Jejunum (tissue), 1 donor: ENCODE measurements around a stretch of chr1.

DNA sequence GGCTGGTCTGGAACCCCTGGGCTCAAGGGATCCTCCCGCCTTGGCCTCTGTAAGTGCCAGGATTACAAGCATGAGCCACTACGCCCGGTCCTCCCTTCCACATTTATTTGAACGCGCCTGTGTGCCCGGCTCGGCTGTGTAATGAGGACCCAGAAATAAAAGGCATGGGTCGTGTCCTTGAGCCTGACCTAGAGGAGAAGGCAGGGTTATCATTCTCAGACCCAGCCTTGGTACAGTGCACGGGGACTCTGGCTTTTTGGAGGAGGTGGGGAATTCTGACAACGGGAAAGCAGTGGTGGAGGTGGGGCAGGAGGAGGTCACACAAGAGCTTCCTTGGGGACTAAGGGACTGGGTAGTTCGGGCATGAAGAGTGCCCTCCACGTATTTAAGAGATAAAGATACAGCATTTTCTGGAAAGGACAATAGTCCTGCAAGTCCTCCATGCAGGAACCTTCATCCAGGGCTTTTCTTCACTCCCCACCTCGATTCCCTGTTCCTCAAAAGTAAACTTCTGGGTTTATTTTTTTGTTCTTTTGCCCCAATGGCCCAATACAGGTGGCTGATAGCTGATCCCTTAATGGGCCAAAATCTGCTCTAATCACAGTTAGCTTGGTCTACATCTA lies 989 bp downstream of the CENPF start:
- PRO-cap, result no peak

DNA sequence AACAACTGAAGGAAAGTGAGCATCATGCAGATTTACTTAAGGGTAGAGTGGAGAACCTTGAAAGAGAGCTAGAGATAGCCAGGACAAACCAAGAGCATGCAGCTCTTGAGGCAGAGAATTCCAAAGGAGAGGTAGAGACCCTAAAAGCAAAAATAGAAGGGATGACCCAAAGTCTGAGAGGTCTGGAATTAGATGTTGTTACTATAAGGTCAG lies 43.4 kb downstream of the CENPF start:
- PRO-cap, result no peak

GRCh38 chr1:215083345-215083792 lies 832 bp downstream of the KCNK2 start:
- PRO-cap, result no peak

DNA sequence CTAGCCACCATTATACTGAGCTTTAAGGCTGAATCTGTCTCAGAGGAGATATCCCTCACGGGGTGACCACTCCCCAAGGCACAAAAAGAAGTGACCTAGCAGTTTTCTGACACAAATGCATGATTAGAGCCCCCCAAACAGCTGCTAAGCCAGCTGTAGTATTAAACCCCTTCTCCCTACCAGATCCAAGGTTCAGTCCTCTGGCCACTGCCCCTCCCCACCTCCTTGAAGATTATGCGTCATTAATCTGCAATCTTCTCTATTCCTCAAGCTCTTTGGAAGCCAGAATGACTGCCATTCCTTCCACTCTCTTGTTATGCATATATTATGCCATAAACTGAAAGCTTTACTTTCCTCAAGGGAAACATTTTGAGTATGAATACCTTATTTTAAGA lies 74.7 kb downstream of the KCNK2 start:
- PRO-cap, result no peak

DNA sequence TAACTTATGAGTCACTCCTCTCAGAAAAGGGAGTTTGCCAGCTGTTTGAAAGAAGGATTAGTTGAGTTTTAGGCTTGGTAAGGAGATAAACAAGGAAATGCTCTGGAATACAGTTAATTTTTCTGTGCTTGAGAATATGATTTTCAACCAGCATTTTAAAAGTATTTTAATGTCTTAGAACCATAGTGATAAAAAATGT lies 1.4 kb downstream of the KCTD3 start:
- PRO-cap, result no peak

DNA sequence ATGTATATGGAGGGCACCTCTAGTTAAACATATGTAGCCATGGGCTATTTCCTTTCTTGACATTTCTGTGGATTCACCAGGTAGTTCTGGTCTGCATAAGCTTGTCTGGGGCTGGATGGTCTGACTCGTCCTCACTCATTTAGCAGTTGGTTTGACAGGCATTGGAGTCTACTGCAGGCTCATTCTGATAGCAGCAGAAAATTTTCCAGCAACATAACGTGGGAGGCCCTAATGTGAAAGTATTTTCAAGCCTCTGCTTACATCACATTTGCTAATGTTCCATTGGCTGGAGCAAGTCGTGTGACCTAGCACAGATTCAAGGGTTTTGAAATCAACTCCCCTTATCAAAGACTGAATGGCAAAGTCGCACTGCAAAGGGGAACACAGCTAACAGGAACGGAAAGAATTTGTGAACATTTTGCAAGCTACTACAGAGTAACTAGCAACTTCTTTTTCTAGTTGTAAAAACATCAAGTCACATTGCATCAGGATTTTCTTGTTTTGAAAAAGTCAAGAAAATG lies 2.3 kb upstream of the USH2A start:
- PRO-cap, result no peak

GRCh38 chr1:218348430-218349221 lies 3.5 kb downstream of the TGFB2 start:
- PRO-cap, result no peak

DNA sequence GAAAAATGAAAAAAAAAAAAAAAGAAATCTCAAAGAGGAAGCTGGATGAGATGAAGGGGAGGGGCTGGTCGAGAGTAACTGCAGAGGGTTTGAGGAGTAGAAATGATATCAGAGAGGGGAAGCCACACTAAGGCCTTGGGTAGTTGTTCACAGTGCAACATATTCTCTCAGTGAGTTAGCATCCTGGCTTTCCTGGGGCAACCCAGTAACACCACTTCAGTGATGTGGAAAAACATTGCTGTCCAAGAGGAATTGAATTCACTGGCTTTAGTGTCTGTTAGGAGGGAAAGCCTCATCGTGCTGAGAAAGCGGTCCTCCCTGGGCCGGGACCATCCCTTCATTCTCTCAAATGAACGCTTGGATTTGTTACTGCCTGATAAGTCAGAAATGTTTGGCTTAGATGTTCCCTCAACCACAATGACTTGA lies 12.1 kb downstream of the TGFB2 start:
- PRO-cap, result no peak

DNA sequence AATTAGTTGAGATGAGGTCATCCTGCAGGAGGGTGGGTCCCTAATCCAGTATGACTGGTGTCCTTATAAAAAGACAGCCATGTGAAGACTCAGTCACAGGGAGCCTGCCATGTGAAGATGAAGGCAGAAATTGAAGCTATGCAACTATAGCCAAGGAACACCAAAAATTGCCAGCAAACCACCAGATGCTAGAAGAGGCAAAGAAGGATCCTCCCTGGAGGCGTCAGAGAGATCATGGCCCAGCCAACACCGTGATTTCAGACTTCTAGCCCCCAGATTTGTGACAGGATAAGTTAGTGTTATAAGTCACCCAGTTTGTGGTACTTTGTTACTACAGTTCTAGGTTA lies 76.6 kb downstream of the TGFB2 start:
- PRO-cap, result no peak

- PRO-cap, result no peak
Observed at GRCh38 chr1:219091950-219092419, 81.7 kb upstream of the LYPLAL1 start.

DNA sequence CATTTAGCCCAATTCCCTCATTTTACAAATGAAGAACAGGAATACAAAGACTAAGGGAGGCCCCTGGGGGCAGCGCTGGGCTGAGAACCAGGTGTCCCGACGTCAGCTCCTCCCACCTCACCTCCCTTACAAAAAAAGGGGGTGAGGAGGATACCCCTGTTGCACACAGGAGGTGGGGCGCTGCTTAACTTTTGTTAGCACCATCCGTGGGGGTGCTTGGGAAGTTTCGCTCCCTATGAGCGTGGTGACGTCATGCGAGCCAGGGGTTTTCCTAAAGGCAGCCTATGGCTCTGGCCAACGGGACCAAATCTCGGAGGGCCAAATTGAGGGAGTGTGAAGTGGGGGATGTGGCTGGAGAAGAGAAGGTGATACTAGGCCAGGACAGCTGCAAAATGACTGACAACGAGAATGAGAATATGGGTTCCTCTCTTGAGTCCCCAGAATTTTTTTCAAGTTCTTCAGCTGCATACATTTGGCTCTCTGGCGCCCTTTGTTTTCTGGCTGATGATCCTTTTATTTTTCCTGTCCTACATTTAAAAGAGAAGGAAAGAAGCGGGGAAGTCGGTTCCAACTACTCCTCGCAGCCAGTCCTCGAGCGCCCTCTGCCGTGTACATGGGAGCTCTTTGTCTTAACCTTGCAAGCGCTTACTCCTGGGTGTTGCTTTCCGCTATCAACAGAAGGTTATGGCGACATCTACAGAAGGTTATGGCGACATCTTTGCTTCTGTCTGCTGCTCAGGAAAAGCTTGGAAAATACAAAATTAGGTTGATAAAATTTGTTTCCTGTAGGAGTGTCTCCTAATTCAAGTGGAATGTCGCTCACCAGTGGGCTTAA lies 47.9 kb upstream of the ZC3H11B start:
- PRO-cap, result no peak

DNA sequence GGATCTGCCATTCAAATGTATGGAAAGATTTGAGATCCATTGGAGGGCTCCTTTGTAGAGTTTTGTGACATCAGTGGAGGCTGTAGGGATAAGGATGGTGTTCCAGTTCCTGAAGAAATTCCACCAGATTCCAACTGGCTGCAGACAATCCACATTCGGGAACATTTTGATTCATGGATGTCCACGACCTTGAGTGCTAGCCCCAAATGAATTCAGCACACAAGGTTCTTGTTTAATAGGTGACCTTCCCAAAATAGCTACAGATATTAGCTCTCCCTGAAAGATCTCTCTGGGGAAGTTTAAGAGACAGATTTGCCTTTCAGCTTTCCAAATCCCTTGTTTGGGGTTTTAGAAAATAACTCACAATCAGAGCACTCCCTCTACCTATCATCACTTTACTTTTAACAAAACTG lies 128.4 kb upstream of the ZC3H11B start:
- PRO-cap, result no peak

GRCh38 chr1:219839494-219839957 lies 88.8 kb downstream of the SLC30A10 start:
- PRO-cap, result no peak

- PRO-cap, result no peak
Observed at GRCh38 chr1:220022237-220022551, 24.1 kb downstream of the EPRS1 start.

DNA sequence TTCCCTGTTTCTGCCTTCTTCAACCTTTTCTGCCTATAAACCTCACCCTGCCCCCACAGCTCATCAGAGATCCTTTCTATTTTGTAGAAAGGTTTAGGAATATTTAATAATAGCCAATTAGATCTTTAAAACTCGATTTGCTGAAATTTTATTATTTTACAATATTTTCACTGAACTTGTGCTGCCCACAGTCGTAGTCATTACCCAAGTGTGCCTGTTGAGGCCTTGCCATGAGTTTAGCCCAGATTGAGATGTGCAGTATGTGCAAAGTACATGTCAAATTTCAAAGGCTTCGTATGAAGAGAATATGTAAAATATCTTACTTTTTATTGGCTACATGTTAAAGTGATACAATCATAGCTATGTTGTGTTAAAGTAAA lies 422 bp upstream of the IARS2 start:
- PRO-cap, result no peak

GRCh38 chr1:220244911-220245575 lies 27.2 kb downstream of the RAB3GAP2 start:
- PRO-cap, result no peak

DNA sequence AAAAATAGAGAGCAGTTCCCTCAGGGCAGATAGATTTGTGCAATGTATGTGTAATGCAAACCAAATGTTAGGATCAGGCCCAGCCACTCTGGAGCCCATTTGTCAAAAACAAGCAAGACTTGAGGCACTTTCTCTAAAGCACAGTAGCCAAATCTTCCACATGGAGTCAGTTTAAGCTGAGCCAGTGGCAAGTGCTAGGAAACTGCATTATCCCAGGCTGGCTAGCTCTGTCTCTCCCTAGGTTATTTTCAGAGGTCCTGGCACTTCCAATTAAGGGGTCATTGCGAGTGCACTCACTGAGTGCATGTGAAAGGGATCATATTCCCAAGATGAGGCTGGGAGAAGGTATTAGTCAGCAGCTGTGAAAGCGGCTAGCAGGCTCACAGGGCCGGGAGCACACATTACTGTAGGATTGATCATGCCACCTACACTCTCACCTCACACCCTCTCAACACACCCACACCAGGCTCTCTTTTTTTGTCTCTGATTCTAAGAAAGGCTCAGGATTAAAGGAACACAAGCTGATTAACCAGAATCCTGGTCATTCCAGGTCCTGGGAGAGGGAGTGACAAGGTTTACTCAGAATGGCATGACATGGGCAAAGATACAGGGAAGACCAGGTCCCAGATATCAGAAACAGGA lies 98.1 kb upstream of the RAB3GAP2 start:
- PRO-cap, result no peak

- PRO-cap, result no peak
Observed at GRCh38 chr1:220653031-220653555, 37.1 kb upstream of the C1orf115 start.

- PRO-cap, result no peak
Observed at GRCh38 chr1:220734401-220735029, 13.6 kb upstream of the MTARC2 start.

DNA sequence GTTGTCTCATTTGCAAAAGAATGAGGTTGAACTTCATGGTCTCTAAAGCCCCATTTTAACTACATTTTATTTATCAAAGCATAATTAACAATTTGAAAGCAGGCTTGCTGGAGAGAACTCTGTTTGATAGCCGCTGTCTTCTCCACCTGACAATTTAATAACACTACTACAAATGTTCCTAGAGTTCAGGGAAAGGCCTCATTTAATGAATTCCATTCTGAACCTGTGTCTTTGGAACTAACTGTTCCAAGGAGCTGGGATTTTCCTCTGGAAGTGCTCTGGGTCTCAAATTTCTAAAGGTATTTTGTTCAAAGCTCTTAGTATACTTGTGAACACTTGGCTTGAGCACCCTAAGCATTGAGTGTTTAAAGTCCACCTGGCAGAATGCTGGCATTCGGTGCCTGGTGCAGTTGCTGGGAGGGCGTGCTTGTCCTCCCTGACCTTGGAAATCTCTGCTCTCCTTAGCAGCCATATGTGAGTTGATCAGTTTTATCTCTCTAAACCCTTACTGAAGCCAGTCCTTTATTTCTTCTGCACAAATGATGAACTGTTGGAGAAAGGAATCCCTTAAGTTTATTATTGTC lies 2.9 kb downstream of the MTARC2 start:
- PRO-cap, result unidirectional peak, plus-strand start at position 393 of the sequence